Endometrial microvascular endothelial cells (primary cell): ENCODE data around the genes OR51F2, OR51A2, HBE1, OR51B6, OR51M1, OR51I1, UBQLNL and OR52E4.

DNA sequence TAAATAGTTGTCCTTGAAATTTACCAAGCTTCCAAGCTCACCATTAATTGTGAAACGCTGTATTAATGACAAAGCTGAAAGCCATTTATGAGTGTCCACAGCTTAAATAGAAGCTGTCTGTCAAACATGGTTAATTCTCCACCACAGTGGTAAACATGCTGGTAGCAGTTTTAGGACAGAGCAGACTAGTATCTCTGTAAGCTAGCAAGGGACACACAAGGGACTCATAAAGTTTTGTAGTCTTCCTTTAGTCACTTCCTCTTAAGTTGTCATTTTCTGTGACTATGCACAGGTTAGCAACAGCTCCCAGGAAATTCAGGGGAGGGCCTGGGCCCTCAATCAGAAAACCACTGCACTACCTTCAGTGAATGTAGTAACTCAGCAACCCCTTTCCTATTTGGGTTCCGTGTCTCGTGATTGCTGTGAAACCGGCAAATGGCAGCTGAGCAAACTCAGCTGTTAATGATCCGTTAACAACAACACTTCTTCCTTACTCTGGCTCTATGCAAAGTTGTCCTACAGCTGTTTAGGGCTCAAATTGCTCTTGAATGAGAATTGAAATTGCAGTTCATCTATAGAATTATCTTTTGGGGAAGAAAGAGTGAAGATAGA, 470 bp upstream of the MMP26 start:
- RAMPAGE, long total RNA: no peak

- RAMPAGE, long total RNA: no peak
Observed at GRCh38 chr11:4821118-4821407, at the start of gene OR51F2. Gene OR51F2 (plus strand): TSS chr11:4821321.

- RAMPAGE, long total RNA: no peak
Observed at GRCh38 chr11:4955417-4956121, at the start of gene OR51A2. Gene OR51A2 (minus strand): TSS chr11:4955713.

DNA sequence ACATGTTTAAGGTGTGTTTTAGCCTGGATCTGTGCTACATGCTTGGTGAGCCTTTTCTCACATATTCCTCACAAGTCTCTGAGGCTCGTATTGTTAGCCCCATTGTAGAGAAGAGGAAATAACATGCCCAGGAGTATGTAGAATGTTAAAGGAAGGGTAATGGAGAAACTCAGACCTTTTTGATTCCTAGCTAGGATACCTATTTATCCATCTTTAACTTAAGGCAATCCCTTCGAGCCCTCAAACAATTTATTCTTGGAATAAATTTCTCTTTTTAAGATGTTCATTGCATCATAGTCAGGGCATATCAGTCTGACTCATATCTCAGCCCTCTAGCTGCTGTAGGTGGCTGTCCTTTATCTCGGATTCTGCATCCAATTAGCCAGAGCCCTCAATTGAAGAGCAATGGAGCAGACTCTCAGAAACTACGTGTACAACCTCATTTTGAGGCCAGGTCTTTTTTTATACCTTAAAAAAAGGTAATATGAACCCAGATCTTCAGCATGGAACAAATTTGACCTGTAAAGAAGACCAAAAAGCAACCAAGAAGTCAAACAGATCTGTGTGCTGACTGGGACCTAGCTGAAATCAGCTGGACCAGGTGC, 8.8 kb downstream of the OR52A5 start:
- RAMPAGE, long total RNA: no peak

- RAMPAGE, long total RNA: no peak
Observed at GRCh38 chr11:5269333-5270348, at the start of gene HBE1. Gene HBE1 (minus strand): TSS chr11:5269945.

DNA sequence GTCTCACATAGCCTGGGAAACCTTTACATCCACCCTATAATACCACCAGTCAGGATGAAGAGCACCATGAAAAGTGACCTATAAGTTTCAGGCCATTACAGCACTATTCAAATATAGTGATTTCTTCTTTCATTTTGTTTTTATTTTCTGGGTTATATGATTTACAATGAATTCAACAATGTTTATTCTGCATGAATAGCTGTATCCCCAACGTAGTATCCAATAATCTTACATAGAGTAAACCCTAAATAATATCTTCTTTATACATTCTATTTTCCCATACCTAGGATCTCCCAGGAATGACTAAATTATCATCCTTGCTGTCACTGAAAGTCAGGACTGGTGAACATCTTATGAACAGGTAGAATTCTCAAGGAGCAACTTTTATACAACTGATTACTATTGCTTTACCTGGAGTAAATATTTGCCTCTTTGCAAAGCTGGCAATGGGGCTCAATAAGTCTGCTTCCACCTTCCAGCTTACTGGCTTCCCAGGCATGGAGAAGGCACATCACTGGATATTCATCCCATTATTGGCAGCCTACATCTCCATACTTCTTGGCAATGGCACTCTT, at the start of gene OR51B6:
OR51B6 (plus strand) TSS at position 447 of the 575 bp plus-strand sequence.
- RAMPAGE, long total RNA: no peak

DNA sequence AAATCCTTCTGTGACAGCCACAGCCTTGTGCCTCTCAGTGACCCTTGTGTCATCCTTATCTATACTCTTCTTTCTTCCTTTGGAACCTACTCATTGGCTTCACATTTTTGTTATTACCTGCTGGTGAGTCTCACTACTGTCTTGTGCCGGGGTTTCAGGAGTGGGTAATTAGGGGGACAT, at the start of gene OR51M1:
OR51M1 (plus strand) TSS at position 18 of the 180 bp plus-strand sequence.
- RAMPAGE, long total RNA: no peak

DNA sequence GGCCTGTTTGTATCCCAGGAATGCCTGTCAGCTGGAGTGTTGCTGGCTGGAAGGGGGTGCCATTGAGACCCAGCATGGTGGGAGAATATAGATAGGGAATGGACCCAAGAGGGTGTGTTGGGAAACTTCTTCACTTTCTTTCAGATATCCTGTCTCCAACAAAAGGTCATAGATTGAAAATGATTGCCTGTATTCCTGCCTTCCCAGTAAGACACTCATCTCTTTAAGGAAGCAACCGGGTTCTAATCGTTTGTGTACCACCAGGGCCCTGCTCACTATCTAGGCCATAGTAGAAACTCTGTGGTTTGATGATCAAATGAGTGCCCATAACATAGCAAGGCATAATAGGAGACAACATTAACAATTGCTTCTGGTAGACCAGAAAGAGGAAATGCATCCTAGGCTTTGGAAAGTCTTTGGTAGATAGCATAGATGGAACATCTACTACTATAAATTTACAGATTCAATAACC, at the start of gene OR51I1:
OR51I1 (minus strand) TSS at position 76 of the 472 bp plus-strand sequence.
- RAMPAGE, long total RNA: no peak

GRCh38 chr11:5516448-5516876, at the start of gene UBQLNL:
Gene UBQLNL (minus strand): TSS chr11:5516699.
- RAMPAGE, long total RNA: no peak

- RAMPAGE, long total RNA: no peak
Observed at GRCh38 chr11:5880287-5880814, at the start of gene OR52E4. Gene OR52E4 (plus strand): TSS chr11:5880629.

DNA sequence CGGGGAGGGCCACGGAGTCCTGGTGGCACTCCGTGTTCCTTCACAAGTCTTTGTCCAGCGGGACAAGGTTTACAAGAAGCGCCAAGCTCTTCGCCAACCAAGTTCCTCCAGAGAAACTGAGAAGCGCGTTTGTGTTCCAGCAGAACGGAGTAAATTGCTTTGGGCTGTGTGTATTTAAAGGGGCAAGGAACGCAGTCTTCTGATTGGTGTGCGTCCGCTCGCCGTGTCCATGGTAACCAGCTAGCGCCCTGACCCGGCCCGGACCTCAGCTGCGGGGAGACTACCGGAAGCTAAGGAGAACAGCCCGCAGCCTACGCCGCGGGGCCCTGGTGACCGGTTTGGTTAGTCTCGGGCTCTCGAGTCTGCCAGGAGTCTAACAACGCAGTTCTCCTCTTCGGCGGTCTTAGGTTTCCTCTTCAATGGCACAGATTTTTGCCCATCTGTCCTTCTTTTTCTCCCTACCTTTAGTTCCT, 3.5 kb upstream of the OR56A3 start:
- RAMPAGE, long total RNA: no peak

DNA sequence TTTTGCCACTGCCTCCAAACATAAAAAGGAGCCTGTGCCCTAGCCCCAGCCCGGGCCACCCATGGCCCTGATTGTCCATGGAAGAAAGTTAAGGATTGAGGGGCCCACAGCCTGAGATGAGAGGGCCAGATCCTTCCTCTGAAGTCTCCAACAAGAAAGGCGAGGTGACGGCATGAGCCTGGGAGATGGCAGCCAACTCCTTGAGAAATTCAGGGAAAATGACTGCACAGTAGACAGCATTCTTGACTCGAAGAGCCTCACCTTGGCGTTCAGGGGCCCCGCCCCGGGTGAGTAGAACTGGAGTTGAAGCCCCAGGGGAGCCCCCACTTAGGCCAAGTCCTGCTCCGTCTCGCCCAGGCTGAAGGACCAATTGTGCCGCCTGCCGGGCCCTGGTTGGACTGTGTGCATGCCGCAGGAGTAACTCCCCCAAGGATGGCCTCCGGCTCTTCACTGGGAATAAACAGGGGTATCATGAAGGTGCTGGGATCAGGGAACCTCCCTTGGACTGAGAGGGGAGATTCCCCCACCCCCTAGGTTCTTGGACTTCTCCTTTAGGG, 6.1 kb downstream of the C11orf42 start:
- RAMPAGE, long total RNA: no peak

GRCh38 chr11:6319861-6320103, 519 bp downstream of the CAVIN3 start:
- RAMPAGE, long total RNA: no peak

- RAMPAGE, long total RNA: no peak
Observed at GRCh38 chr11:6442380-6442810, 1.6 kb upstream of the HPX start.

DNA sequence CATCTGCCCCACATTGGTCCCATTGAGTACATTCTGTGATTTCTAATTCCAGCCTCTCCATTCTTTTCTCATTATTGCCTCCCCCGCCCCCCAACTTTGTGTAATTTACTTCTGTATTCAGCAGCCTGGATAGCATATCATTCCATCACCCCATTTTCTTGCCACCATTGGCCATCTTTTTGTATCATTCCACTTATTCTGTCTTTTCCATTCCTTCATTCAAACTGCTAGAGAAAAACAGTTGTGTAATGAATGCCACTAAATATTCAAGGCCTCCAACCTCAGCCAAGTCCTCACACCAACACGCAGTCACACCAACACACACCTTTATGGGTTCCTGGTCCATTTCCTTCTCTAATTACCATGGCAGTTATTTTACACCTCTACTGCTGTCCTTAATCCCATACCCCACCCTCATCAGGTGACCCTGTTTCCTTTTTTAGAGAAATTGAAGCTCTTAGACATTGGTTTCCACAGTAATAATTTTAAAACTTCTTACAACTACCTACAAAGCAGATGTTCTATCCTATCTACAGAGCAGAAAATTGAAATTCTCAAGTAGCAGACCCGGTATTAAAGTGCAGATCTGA, 2.1 kb downstream of the TIMM10B start:
- RAMPAGE, long total RNA: no peak

DNA sequence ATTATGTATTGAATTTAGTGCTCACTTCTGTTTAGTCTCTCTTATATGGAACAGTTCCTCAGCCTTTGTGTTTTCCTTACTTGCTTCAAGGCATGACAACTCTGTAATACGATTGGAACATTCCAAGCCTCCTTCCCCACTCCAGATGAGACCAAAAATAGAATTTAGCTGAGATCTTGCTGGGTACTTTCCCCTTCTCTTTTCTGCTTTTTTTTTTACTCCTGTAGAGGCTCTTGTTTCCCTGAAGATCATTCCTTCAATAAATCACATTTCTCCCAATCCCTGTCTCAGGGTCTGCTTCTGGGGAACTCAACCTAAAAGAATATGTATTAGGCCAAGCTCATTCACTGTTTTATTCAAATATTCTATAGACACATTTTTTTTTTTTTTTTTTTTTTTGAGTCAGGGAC, 18.3 kb downstream of the DNHD1 start:
- RAMPAGE, long total RNA: no peak

DNA sequence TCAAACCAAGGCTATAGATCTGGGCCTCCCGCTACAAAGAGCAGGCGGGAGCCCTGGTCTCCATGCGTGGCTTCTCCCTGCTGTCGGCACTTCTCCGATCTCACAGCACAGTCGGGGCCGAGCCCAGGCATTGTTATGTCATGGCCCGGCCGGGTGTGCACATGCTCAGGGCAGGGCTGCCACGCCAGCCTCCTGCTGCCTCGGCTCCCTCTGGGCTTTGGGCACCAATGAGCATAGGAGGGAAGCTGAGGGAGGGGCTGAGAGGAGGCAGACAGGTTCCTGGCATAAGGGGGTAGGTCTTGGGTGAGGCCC, 16.7 kb downstream of the RRP8 start:
- RAMPAGE, long total RNA: no peak

DNA sequence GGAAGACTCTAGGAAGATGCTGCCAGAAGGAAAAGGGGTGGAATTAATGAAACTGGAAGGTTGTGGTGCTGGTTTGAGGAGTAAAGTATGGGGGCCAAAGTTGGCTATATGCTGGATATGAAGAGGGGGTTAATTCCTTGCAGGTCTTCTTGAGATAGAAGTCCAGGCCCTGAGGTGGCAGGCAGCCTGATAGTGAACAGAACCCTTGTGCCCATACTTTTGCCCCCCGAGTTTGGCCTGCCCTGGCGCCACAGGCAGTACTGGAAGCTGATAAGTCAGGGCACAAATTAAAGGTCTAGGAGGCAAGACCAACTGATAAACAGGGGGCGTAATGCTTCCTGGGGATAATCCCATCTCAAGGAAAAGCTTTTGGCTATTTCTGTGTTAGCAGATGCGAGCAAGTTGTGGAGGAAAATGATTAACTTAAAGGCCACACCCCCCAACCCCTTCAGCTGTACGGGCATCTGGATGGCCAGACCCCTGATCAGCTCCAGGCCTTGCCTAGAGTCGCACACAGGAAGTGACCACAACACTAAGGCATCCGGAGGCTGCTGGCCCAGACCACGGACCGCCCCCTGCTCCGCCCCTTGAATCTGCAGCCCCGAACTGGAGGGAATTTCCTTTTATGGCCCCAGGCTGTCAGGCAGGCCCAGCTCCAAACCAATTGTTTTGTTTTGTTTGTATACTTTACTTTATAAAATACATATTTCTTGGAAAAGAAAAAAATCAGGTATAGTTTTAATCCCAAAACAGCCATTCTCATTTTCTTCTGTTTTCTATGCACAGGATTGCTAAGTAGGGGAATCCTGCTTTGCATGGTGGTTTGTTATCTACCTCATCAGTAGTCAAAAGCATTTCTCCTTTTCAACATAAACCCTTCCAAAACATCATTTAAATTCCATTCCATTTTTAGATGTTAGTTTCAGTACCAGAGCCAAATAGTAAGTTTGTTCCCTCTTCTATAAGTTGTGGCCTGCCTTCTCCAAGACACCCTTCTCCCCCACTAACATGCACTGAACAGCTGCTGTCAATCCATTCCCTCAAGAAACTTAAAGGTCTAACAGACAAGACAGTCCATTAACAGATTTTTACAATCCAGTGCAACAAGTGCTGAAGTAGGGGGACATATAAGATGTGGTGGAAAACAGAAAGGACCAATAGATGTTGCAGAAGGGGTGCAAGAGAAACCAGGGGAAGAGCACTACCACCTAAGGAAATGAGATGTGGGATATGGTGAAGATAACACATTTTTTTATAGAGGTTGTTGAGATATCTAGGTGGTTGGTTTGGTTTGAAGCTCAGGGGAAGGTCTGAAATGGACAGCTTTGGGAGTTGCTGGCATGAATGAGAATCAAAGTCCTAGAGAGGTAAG, 3.5 kb downstream of the ILK start:
- RAMPAGE, long total RNA: no peak

DNA sequence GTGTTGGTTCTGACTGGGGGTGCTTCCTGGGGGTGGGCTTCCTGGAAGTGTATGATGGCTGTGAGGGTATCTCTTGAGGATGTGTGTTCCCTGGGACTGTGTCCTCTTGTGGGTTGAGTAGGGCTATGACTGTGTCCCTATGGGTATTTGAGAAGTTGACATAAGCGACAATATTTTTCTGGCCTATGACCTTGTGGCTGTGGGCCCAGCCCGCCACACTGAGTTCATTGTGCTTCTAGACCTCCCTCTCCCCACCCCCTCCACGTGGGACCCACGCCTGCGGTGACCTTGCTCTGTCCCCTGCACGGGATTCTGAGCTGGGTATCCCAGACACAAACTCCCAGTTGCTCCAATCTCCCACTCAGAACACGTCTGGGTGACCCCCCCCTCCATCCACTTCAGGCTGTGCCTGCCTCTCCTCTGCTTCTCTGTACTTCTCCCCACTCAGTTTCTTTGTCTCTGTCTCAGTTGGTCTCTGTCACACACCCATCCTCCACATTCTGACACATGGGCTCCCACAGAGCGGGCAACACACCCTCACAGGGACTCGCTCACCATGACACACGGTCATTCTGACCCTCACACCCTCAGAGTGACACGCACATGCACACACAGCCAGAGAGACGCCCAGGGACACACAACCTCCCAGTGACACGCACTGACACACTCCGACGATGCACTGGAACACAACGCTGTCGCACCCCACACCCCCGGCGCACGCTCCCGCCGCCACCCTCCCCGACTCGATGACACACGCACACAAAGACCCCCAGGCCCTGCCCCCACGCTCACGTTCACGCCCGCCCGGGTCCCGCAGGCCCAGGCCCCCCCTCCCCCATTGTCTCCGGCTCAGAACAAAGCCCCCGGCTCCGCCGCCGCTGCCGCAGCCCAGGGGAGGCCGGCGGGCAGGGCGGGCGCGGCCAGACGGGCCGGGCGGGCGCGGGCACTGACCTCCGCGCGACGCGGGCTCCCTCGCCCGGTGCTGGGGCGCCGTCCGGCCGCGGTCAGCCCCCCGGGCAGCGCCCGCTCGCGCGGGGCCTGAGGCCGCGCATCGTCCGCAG, 667 bp downstream of the DCHS1 start:
- RAMPAGE, long total RNA: no peak

DNA sequence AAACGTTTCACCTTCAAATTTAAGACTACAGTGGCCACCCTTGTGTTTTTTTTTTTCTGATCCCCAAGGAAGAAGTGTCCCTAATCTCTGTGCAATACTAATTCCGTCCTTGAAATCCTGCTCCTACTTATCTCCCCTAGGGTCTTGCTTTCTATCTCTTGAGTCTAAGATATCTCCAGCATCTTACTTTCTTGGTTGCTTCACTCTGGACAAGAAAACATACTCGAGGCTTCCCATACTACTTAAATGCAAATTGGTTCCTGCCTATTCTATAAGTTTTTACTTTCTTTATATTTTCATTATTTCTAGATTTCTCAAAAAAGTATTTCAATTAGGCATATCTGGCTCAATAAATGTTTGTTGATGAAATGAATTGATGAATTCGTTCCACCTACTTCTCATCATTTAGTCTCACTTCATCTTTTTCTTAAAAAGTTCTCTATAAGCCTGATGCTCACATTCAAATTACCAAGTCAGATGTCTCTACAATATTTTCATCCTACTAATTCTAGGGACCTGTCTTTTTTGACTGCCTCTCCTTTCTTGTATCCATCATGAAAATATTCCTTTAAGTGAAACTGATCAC, 28.3 kb downstream of the OR2AG2 start:
- RAMPAGE, long total RNA: no peak